Measurements from ENCODE around the gene TRIM51.

GRCh38 chr11:47745920-47746479 lies 21.1 kb downstream of the FNBP4 start:
- RRBS: no CpG with 5 or more reads among the region's 1 CpG

- RRBS: no CpG with 5 or more reads among the region's 11 CpGs
Observed at GRCh38 chr11:47754395-47754932, 12.7 kb downstream of the FNBP4 start.

- RRBS: no CpG with 5 or more reads among the region's 16 CpGs
Observed at GRCh38 chr11:47768309-47768902, 1.3 kb upstream of the FNBP4 start.

DNA sequence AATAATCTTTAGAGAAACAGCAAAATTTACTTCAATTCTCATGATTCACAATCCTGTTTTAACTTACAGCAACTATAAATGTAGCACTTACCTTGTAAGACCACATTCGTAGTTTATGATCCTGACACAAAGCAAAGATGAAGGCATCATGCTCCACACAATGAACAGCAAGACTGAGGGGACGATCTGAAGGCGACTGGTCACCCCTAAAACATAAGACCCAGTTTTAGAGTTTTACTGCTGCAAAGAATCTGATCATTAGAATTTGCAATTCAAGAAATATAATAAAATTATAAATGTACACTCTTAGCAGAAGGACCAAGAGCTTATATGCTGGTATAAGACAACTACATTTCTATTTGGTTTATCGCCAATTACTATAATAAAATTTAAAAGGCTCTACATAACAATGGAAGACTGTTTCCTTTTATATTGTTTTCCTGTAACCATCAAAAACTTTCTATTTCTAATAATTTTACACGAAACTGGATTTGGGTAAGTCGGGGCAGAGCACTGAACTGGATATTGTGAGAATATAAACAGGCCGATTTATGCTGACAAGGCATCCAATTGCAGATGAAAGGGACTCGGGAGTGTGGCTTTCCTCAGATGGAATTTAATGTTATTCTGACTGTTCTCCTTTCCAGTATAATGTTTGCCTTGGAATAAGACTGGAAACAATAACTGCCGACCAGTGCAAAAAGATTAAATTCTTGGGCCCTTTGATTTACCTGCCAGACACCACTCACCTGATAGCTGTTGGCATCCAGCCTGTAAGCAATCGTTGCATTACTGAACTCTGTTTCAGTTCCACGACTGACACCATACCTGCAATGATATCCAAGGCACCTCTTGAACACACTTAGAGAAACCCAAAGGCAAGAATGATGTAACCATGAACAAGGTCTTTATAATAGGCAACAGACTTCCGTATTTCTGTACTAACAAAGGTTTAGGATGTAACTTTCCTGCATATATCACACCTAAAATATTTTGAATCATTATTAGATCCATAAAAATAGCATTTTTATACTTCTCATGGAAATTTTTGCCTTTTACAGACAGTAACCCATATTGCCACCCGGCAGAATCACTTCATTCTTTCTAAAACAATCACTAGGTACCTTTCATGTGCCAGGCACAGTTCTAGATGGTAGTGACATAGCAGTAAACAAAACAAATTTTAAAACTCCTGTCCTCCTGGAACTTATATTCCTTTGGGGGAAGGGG lies 10.9 kb downstream of the NUP160 start:
- RRBS: no CpG with 5 or more reads among the region's 13 CpGs

GRCh38 chr11:47843344-47843845 lies 4.8 kb downstream of the NUP160 start:
- RRBS: no CpG with 5 or more reads among the region's 5 CpGs

- RRBS: no CpG with 5 or more reads among the region's 3 CpGs
Observed at GRCh38 chr11:47863038-47863473, 14.9 kb upstream of the NUP160 start.

DNA sequence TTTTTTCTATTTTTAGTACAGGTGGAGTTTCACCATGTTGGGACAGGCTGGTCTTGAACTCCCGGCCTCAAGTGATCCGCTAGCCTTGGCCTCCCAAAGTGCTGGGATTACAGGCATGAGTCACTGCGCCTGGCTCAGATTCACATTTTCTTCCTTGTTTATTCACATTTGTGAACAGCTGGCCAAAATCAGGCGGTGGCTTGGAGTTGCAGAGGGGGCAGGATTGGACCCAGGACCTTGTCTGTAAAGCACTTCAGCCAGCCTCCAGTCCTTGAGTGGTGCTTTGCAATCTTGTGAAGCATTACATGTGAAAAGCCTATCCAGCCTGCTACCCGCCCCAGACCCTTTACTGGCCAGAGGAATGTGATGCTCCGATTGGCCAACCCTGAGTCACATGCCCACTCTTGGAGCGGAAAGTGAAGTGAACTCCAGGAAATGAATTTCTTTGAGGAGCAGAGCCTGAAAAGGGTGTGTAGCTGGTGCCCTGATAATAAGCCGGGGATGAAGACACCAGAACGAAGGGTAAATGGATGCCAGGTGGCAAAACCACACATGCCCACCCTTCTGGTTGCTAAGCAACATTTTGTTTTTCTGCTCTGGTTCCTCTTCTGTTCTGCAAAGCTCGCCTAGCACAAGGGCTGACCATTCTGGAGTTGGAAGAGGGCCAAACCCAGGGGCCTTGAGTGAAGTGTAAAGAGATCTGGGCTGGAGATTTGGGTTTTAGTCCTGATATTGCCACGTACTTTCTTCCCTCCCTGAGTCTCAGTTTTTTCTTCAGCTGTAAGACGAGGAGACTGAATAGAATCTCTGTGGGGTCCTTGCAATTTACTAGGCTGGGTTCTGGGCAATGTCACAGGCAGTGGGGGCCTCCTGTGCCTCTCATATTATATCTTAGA lies 62.4 kb upstream of the PTPRJ start:
- RRBS: no CpG with 5 or more reads among the region's 12 CpGs

- RRBS: no CpG with 5 or more reads among the region's 1 CpG
Observed at GRCh38 chr11:47918959-47919381, 61.4 kb upstream of the PTPRJ start.

DNA sequence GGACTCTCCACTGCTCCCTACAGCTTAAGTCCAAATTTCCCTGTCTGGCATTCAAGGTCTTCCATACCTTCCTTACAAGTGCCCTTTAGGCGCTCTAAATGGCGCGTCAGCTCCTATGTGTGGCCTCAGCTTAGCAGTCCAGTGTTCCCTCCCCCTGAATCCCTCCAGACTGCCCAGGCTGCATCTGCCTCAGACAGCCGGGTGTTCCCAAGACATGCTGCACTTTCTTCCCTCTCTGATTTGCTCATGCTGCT lies 45.2 kb downstream of the PTPRJ start:
- RRBS: no CpG with 5 or more reads among the region's 4 CpGs

DNA sequence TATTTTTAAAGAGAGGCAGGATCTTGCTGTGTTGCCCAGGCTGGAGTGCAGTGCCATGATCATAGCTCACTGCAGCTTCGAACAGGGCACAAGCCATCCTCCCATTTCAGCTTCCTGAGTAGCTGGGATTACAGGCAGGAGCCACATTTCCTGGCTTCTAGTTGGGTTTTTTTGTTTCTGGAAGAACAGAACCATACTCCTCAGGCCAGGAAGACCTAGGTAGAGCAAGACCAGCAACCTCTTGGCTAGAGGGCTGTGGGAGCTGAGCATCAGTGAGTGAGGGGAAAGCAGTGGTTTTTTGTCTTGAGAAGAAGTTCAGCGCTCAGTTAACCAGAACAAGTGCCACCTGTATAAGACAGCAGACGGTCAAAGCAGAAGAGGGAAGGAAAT lies 62.9 kb downstream of the PTPRJ start:
- RRBS: no CpG with 5 or more reads among the region's 3 CpGs

- RRBS: no CpG with 5 or more reads among the region's 10 CpGs
Observed at GRCh38 chr11:48106902-48107802, 109.5 kb upstream of the OR4B1 start.

DNA sequence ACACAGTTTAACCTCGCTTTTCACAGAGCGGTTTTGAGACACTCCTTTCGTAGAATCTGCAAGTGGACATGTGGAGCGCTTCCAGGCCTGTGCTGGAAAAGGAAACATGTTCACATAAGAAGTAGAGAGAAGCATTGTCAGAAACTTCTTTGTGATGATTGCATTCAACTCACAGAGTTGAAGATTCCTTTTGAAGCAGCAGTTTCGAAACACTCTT lies 66.4 kb downstream of the OR4C46 start:
- RRBS: no CpG with 5 or more reads among the region's 5 CpGs

GRCh38 chr11:55883100-55883526 lies at the start of gene TRIM51:
TSS of gene TRIM51 (plus strand) at chr11:55883297.
- RRBS: no CpG with 5 or more reads among the region's 2 CpGs

GRCh38 chr11:57307225-57307721 lies 17.5 kb downstream of the TNKS1BP1 start:
- RRBS: no CpG with 5 or more reads among the region's 8 CpGs

DNA sequence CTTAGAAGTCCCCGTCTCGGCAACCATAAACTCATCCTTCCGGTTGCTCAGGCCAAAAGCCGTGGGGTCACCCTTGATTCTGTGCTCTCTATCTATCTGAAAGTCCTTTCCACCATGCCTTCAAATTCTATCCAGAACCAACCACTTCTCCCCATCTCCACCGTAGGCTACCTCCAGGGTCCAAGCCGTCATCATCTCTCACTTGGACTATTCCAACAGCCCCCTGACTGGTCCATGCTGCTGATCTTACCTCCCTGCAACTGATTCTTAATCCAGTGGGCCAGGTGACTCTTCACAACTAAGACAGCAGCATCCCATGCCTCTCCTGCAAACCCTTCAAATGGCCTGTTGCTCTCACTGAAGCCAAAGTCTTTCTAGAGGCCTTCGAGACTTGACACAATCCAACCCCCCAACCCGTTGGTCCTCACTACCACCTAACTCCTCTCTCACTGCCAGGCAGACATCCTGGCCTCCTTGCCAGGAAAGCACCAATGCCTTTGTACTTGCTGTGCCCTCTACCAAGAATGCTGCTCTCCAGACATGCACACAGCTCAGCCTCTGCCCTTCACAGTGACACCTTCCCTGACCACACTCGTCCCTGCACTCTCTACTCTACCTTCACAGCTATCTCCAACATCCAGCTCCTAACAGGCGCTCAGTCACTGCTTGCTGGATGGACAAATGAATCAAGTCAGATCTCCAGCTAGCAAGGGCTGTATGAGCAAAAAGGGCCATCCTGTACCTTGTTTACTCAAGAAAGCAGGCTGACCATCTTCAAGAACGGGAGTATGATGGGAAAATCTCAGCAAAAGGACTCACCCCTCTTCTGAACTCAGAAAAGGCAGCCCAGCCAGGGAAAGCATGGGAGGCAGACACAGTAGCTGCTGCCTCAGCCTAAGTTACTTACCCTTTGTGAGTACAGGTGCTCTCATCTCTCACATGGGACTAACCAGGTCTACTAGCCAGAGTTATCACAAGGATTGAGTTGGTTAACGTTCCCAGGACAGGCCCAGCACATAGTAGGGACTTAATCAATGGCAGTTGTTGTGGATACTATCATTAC lies 7.9 kb downstream of the TNKS1BP1 start:
- RRBS: no CpG with 5 or more reads among the region's 12 CpGs

- RRBS: no CpG with 5 or more reads among the region's 9 CpGs
Observed at GRCh38 chr11:57336226-57336649, 546 bp upstream of the SSRP1 start.

DNA sequence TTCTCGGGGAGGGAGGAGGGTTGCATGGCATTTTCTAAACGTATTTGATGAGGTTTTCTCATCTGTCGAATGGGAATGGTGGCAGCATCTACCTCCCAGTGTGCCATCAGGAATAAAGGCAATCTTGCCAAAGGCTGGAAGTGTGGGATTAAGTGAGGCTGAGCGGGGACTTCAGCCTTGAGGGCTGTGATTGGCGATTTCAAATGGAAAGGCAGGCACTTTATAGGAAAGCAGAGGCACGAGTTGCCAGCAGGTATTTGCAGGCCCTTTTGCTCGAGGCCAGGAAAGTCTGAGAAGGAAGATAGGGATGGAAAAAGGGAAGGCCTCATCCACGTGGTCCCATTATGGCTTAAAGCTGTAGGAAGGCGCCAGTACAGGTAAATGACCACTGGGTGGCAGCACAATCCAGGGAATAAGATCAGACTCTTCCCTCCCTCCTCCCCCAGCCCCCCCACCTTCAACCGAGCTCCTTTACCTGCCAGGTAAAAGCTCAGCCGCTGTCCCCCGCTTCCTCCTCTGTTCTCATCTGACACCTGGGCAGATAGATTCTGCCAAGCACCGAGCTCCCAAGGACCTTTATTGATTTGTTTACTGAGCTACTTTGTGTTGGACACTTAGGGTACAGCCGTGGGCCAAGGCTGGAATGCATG lies 7.4 kb downstream of the P2RX3 start:
- RRBS: no CpG with 5 or more reads among the region's 14 CpGs

DNA sequence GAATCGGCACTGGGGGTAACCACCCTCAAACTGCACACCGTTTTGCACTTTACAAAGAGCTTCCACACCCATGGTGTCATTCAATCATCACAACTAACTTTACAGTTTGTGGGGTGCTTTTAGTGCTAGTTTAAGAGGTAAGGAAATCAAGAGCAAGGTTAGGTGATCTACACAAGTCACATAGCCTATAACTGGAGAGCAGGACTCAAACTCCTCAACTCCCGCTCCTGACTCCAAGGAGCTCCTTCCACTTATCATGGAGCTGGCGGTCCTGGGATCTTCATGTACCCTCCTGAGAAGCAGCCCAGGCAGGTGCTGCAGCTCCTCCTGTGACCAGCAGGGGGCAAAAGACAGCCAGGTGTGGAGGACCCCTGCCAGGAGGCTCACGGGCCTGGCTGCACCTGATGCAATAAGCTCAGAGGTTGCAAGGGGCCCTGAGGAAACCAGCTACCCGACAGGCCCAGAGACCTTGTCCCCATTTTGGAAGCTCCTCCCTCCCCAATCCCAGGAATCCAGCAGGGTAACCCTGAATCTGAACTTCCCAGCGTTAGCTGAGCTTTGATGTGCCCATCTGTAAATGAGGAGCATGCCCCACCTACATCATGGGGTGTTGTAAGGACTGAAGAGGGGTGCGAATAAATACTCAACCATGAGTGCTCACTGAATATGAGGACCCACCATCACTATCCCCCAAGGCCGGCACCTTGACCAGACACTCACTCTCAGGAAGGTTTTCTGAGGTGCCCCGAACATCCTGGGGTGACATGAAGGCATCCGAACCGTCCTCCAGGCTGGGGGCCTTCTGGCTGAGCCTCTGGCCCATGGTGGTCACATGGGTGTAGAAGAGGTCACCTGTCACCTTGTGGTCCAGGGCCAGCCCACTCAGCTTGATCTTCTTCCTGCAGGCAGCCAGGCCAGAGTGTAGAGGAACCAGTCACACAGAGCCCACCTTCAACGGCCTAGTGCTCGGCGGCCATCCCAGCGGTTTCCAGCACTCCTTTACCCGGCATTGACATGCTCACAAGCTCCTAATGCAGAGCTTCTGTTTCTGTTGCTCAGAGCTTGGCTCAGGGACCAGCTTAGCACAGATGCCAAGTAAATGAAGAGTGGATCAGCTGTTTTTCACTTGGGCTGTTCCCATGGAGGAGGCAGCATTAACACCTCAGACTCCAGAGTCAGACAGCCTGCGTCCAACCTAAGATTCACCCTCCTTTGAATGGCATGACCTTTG lies 21.8 kb downstream of the SLC43A1 start:
- RRBS: no CpG with 5 or more reads among the region's 18 CpGs

DNA sequence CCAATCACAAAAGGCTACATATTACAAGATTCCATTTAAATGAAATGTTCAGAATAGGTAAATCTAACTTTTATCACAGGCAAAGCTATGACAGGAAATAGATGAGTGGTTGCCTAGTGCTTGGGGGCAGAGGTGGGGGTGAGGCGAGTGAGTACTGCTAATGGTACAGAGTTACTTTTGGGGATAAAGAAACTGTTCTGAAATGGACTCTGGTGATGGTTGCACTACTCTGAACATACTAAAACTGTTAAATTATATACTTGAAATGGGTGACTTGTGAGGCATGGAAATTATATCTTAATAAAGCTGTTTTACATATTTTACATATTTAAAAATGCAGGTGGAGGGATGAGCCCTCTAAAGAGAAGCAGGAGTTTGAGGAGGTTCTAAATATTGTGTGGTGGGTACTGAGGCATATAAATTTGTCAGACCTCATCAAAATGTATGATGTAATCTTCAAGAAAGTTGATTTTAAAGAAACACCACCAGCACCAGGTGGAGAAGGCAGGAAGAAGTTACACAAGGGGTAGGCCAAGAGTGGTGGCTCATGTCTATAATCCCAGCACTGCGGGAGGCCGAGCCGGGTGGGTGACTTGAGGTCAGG lies 3.6 kb downstream of the SLC43A1 start:
- RRBS: no CpG with 5 or more reads among the region's 4 CpGs

All from choroid plexus epithelial cell (primary cell).